Zone of skin (tissue), 1 donor: Measurements from ENCODE around the gene IL1RL1.

GRCh38 chr2:102311320-102311744, at the start of gene IL1RL1:
Gene IL1RL1 (plus strand): TSS chr2:102311563.
- RRBS = no CpG with 5 or more reads among the region's 2 CpGs

DNA sequence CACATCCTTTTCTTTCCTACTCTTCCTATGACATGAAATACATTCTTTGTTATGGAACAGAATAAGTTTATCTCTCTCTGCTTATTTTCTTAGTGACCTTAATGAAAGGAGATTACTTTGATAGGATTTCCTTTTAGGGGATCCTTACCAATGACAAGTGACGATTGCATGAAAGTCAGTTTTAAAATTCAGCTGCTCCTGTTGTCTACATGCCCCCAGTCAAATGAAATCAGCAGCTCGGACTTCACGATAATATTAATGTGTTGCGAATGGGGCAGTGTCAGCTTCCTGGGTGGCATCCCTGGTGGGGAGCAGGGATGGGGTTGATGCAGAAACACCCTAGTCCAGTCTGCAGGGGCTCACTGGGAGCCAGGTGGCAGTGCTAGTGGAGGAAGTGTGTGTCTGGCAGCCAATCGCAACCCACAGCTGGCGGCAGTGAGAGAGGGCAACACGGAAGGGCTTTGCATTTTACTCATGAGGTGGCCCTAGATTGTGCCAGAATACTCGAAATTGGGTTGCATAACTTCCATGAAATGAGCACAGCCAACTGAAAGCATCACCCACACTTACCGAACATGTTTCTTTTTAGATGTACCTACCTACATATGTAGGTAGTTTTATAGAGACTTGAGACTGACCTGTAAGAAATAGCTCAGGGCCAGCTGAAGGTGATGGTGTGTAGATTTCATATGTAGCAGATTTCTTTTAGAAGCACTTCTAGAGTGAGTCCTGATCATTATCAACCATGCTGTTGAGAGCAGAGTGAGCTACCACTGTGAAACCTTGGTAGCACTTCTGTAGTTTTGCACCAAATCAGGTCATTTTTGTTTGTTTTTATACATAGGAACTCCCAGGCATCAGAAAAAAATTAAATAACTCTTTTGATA, 12.8 kb downstream of the IL18R1 start:
- RRBS = no CpG with 5 or more reads among the region's 9 CpGs

GRCh38 chr2:102802281-102802749, 40.5 kb downstream of the TMEM182 start:
- RRBS = no CpG with 5 or more reads among the region's 5 CpGs

DNA sequence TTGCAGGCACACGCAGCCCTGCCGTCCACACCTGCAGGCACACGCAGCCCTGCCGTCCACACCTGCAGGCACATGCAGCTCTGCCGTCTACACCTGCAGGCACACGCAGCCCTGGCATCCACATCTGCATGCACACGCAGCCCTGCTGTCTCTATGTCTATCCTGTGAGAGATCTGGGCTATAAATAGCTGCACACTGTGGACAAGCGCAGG, 41.9 kb downstream of the TMEM182 start:
- RRBS = no CpG with 5 or more reads among the region's 8 CpGs

DNA sequence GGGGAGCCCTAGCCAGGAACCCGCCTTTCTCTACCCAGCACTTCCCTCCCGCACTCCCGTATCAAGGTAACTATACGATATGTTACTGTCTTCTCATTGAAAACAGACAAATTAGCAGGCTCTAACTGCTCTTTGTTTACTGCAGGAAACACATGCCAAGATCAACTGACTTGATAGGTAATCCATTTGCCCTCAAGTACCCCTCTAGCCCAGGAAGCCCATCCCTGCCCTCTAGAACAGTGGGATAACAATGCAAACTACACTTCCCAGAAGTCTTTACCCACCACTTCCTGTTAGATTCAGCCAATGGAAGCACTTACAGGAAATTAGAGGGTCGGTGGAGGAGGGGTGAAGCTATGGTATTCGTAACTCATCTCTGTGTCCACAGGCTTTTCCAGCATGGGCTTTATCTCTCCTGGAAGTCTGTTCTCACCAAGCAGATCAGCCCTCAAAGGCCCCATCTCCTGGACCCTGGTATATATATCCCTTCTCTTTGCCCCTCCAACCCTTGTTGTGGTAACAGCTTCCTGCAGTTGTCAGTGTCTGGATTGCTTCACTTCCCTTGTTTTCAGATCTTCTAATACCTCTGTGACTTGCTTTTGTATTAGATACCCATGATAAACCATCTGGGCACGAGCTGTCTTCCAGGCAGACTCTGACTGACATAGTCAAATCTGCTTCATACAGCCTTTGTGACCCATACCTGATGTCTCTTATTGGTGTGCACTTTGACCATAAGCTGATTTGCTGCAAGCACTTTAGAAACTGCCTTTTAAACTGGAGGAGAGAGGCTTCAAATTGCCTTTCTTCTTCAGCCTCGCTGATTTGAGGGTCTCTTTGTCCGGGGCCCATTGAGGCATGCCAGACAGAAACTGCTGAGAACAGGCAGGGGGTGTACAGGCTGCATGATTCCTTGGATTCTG, 475.0 kb upstream of the POU3F3 start:
- RRBS = no CpG with 5 or more reads among the region's 9 CpGs

DNA sequence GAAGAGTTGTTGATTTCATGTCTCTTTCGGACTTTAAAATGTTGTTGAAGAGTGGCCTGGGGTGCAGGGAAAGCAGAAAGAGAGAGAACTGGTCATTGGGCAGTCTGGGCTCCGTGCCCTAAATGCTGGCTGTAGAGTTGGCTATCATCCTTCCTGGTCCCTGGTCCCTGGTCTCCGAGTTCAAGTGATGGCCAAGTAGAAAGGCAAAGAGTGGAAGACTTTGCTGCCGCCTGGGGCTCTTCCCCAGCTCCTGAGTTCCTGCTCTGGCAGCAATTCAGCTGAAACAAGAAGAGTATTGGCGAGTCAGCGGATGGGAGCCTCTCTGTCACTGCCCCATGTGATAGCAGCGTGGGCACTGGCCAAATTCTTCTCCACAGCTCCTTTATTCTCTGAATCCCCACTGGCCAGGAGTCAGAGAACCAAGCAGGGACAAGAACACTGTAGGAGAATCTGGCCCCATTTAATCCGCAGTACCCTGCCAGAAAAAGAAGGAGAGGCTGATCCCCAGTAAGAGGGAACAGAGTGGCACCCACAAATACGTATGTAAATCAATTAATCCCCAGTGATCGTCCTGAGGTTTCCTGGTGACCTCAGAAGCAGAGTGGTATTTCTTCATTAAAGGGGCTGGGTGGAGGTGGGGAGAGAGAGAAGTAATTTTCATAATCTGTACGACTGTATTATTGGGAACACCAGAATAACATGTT, 350.9 kb upstream of the POU3F3 start:
- RRBS = no CpG with 5 or more reads among the region's 11 CpGs

DNA sequence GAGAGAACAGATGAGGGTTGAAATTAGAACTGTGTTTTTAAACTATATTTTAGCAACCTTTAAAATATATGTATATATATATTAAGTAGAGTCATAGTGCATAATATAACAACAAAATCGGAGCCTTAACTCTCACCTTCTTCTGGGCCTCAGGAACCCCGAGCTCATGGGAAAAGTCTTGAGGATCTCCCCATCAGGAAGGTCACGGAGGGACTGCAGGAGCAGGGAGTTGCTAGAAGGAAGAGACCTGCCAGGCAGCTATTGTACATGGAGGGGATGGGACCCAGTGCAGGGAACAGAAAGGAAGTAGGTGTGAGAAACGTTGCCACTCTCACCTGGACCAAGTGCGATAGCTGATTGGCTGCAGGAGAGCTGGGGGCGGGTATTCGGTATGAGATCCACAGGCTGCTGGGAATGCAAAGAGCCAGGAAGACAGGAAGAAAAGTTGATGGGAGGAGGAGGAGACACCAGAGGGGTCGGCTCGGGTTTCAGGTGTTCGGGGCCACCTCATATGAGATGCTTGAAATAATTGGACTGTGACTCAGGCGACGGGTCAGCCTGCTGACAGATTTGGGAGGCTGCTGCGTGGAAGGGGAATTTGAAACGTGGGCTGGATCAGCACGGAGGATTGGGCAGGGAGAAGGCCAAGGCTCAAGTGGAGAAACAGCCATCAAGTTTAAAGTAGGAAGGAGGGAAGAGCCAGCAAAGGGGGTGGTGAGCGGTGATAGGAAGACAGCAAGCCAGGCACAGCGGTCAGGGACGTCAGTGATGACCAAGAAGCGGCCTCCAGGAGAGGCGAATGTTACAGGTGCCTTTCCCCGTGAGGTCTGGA, 65.0 kb downstream of the MRPS9 start:
- RRBS = no CpG with 5 or more reads among the region's 21 CpGs

DNA sequence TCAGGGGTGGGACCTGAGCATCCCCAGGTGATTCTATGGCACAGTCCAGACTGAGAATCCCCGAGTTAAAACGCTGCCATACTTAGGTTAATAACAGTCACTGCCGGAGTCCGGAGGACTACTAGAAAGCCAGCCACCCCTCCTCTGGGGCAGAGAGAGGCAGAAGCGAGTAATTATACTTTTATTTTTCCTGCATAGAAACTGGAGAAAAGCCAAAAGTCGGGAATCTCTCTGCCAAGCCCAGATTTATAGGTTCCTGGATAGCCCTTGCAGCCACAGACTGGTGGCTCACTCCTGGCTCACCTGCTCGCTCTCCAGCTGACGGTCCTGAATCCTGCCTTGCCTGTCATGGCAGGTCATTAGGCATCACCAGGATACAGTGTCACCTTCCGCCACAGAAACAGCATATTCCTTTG, 57.3 kb upstream of the GPR45 start:
- RRBS = no CpG with 5 or more reads among the region's 9 CpGs

- RRBS = no CpG with 5 or more reads among the region's 5 CpGs
Observed at GRCh38 chr2:105366822-105367407, 29.6 kb downstream of the C2orf49 start.

DNA sequence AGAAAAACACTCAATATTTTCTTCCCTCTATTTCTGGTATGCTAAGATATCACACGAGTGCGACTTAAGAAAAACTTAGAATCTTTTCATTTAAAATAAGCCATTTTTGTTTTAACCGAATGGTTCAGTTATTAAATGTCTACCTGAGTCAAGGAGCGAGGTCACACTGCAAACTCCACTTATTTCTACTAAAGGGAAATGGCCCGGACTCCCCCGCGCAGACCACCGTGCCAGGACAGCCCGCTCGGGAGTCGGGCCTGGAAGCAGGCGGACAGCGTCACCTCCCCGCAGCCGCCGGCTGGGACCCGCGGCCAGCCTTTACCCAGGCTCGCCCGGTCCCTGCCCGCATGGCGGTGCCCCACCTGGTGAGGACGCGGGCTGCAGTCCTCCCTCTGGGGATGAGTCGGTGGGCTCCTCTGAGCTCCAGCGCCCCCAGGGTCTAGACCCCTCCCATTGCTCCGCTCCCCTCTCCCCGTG, 595 bp downstream of the FHL2 start:
- RRBS = 3% methylated on average over 13 of the region's 28 CpGs

DNA sequence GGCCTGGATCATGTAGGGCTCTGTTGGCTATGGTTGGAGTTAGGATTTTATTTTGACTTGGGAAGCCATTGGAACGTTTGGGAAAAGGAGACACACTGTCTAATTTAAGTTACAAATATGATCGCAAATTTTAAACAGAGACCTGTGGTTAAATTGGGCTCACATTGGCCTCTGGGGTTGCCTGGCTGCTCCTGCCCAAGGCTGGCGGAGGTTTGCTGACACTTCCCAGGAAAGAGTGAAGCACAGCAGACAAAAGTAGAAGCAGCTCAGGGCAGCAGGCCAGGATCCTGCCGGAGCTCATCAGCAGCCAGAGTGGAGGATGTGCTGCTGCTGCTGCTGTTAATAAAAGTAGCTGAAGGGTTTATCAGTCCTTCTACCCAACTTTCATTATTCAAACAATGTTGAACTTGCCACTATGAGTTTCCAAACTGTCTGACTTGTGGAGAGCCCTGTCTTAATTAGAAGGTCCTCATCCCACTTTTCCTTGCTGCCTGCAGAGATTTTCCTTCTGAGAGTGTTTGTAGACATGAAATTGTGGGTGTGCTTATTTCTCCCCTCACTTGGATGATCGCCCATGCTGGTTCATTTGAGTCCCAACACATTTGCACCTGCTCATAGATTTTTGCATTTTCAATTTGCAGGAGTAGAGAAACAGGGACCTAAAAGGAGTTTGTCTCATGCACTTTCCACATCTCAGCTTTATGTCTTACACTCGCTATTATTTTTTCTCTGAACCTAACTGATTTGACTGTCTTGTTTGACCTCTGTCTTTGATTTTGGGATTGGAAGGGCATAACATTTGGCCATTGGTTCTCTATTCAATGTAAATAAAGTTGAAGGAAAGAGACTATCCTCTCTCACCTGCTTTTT, 33.0 kb upstream of the FHL2 start:
- RRBS = no CpG with 5 or more reads among the region's 6 CpGs

DNA sequence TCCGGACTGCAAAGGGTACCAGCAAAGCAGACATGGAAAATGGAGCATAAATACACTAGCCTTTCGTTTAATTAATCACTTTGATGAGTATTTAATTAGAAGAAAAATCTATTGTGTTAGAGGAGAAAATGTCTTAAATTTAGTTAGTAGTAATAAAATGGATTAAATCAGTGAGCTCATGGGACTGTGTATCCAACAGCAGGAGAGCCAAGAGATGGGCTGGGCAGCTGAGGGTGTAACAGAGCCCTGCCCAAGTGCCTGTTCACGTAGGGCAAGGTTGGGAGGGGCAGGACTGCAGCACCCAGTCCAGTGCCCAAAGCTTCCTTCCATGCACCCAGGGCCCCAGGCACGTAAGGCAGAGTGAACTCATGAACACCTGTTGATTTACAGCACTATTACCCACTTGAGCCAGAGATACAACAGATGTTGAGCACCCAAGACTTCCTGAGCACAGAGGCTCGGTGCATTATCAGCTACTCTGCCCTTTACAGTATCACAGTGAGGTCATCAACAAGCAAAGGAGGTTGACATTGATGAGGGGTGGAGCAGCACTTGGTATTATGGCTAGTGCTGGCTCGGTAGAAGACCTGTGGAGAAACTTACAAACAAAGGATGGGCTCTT, 50.2 kb upstream of the FHL2 start:
- RRBS = no CpG with 5 or more reads among the region's 6 CpGs

DNA sequence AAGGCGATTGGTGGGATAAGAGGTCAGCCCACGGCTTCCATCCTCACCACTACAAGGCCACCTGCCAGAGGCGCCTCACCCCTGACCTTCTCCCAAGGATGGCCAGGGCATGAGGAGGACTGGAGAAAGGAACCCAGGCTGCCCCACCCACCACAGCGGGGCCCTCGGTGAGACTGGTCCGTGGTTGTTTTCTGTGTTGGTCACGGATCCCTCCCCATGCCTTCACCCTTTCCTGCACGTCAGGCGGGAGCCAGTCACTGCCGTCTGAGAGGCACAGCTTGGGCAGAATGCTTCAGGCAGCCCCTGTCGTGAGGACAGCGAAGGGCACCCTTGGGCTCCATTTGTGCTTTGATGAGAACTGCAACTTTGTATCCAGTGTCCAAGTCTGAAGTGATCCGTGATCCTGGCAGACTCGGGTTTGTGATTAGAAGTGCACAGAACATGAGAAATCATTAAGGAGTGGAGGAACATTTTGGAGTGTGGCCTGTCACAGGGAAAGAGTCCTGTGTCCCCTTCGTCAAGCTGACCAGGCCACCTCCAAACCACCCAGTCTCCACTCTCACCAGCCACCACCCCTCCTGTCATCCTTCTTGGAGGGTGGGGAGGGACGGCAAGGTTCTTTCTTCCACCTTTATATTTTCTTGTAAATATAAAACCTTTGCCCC, 88.8 kb upstream of the FHL2 start:
- RRBS = no CpG with 5 or more reads among the region's 16 CpGs

DNA sequence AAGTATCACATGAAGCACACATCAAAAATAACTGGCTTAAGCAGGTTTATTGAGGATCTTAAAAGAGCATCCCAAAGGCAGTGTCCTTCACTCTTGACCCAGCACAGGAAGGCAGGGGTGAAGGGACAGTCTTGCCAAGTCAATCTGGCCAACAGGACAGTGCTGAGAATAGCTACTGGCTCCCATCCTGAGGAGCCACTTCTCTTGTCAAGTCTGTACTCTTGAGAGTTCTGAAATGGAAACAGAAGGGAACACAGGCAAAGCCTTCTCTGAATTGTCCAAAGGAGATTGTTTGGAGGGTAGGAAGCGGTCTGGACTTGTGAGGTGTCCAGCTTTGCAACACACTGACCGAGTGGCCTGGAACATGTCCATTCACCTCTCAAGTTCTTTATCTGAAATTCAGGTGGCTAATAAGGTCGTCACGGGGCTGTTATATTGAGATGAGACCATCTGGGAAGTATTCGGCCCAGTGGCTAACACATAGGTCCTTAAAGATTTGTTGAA, 99.5 kb upstream of the FHL2 start:
- RRBS = no CpG with 5 or more reads among the region's 5 CpGs

DNA sequence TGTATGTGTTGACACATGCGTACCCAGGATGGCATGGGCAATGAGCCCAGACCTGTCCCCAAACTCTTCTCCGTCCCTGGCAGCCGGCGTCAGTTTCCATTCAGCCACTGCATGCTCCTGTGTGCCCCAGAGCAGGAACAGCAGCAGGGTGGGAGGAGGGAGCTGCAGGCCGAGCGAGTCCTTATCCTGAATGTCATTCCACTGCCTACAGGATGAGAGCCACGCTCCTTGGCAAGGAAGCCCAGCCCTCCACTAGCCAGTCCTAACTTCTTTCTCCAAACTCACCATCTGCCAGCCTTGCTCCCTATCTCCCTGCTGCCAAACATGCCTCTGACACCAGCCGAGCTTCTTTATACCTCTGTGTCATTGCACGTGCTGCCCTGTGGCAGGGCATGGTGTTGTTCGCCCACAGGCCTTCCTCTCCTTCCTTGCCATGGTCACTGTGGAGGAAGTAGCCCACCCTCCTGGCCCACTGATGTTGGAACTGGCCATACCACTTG, 116.9 kb upstream of the FHL2 start:
- RRBS = 20% methylated on average over 2 of the region's 10 CpGs

- RRBS = no CpG with 5 or more reads among the region's 12 CpGs
Observed at GRCh38 chr2:105556950-105557896, 158.4 kb upstream of the FHL2 start.

DNA sequence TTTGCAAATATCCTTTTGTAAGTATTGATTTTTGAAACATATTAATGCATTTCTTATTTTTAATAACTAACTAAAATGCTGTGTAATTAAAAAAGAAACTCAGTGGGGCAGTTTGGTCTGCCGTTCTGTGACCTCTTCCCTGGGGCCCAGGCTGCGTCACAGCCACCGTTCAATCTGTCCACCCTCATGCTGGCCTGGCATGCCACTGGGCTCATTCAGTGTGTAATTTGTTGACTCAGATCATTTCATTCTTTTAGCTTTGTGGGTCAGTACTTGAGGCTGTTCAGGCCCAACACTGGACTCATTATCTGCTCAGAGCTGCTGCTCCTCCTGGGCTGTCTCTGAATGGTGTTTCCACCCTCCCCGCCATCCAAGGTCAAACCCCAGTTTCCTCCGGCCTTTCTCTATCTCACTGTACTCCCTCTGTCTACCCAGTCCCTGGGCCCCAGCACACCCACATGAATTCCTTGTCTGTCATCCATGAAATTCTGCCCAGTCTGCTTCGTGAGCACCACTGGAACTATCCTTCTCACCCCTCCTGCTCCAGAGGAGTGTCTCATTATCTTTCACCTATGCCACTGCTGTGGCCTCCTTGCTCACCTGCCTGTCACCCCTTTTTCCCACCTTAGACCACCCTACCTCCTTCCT, 152.4 kb upstream of the NCK2 start:
- RRBS = no CpG with 5 or more reads among the region's 6 CpGs

DNA sequence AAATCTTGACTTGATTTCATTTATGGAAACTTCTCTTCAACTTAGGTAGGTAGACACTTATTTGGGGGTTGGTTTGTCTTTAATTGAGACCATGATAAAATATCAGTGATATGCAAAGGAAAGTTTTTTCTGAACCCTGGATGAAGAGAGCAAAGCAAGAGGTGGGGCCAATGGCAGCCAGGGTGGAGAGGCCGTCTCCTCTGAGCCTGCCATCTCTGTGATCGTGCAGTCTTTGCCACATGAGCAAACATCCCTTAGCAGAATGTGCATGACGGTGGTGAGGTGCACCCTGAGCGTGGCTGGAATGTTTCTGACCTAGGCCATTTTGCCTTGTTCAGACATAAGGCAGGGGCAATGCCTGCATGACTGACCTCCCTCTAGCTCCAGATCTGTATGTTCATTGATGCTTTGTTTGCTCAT, 6.0 kb downstream of the NCK2 start:
- RRBS = no CpG with 5 or more reads among the region's 4 CpGs

DNA sequence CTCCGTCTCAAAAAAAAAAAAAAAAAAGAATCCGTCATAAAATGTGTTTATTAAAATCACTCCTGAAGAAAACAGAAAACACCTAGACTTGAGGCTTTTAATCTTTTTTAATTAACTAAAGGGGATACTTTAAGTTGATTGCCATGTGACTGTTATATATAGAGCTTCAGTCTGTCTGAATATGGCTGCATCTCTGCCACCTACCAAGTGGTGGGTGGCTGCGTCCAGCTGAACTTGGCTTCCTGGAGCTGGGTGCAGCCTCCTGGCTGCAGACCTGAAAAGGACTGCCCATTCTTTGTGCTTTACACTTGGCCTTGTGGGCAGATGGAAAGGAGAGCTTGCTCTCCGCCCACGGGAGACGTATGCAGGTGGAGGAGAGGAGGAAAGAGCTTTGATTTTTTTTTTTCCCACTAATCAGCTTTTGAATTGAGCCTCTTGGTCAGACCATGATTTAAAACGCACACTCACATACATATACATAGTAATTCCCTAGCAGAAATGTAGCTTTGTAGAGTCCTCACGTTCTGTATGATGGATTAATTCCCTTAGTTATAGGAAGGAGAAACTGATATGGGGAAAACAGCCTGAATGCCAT, 34.7 kb downstream of the NCK2 start:
- RRBS = no CpG with 5 or more reads among the region's 8 CpGs

DNA sequence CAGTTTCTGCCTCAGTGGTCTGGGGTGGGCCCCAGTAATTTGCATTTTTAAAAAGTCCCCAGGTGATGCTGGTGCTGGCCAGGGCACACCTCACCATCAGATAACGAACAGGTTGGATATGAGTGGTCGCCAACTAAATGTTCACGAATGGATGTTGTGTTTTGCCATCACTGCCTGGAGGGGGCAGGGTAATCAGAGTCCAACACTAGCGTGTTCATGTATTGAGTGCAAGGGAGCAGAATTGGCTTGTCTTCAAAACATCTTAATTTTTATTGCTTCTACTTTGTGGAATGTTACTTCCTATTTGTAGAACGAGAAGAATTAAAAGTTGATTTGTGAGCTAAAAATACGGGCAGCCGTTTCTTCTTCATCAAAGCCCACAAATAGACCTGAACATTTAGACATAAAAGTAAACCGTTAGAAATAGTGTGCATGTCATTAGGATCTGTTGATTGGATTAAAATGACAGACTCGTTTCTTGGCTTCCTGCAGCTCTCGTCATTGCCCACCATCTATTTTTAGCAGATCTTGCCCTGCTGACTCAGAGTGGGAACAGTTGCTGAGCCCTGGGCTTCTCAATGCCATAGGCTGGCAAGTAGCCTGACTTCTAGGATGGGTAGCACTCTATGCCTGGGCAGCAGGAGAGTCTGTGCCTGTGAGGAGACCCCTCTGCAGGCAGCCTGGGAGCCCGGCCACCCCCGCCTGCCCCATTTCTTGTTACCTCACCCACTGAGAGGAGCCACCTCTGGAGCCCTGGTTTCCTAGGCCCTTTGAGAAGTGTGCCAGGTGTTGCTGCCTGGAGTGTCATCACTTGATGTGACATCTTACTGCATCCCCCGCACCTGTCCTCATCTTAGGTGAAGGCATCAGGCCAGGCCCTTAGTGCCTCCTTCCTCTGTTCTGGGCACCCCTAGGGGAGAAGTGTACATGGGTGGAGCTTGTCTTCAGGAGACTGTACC, 45.4 kb downstream of the NCK2 start:
- RRBS = no CpG with 5 or more reads among the region's 13 CpGs